LUHMES (cell line): ENCODE data around the genes CFTR, CPED1, TAS2R16 and IQUB.

DNA sequence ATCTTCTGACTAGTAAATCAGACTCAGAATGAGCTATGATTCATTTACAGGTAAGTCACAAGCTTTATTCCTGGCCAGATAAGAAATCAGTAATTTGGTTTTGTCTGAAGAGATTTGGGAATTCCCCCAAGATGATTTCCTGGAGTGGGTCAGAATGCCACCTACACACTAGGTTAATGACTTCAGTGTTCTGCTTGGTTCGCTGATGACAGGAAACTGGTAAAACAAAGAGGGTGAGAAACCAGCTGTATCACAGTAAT, 8.2 kb upstream of the ASZ1 start:
- PRO-cap = no peak

- PRO-cap = no peak
Measured at GRCh38 chr7:117479261-117480398, at the start of gene CFTR. TSS of gene CFTR (plus strand) at chr7:117480025.

DNA sequence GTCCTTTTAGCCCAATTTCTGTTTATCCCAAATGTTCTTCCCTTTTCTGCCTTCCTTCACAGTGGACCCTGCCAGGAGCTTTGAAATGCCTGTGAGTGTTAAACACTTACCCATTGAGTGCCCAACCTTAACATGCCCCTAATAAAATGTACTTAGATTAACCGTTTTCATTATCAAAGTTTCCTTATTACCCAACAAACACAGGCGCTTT, 176.9 kb downstream of the CFTR start:
- PRO-cap = no peak

DNA sequence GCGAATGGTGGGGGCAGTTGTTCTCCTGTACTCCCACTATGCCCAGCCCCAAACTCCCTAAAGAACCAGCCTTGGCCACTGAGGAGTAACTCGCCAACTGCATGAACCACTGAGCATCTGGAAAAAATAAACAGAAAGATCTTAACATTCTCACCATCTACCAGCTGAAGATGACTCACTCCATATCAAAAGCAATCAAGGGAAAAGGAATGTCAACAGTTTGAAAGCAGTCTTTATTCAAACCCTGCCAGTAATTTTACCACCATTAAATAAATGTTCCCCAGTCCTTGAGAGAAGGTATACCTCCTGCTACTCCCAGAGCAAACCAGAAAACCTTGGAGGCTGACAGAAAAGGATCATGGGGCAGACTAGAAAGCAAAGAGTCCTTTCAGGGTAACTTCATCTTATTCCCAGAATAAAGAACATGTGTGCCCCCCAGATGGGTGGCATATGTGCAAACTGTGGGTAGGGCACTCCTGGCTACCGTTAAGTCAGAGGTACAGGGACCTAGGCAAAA, 45.3 kb downstream of the CTTNBP2 start:
- PRO-cap = no peak

DNA sequence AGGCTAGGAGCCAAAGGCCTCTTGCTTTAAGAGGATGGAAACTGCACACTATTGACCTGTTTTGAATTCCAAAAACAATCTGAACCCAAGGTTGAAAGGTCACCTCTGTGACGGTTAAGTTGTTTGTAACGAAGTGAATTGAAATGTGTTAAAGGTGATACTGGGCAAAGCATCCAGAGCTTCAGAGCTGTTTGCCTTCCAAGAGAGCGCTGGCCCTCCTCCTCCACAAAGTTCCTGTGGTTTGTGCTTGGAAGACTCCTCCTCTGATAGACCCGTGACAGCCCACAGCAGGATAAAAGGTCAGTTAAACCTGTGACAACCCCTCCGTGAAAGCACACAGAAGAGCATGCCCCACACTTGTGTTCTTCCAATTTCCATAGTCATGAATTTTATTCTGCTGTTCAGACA, 133.8 kb upstream of the CTTNBP2 start:
- PRO-cap = no peak

DNA sequence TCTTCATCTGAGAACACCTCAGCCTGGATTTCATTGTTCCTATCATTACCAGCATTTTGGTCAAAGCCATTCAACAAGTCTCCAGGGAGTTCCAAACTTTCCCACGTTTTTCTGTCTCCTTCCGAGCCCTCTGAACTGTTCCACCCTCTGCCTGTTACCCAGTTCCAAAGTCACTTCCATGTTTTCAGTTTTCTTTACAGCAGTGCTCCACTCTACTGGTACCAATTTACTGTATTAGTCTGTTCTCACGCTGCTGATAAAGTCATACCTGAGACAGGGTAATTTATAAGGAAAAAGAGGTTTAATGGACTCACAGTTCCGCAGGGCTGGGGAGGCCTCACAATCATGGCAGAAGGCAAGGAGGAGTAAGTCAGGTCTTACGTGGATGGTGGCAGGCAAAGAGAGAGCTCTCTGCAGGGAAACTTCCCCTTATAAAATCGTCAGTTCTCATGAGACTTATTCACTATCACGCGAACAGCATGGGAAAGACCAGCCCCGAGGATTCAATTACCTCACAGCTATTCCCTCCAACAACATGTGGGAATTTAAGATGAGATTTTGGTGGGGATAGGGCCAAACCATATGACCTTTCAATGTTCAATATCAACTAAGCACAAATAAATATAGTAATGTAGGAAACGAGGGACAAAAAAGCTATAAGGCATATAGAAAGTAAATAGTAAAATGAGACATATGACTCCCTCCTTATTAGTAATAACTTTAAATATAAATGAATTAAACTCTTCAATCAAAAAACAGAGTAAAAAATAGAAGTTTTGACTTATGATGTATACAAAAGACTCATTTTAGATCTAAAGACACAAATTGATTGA, 559.4 kb upstream of the KCND2 start:
- PRO-cap = no peak

DNA sequence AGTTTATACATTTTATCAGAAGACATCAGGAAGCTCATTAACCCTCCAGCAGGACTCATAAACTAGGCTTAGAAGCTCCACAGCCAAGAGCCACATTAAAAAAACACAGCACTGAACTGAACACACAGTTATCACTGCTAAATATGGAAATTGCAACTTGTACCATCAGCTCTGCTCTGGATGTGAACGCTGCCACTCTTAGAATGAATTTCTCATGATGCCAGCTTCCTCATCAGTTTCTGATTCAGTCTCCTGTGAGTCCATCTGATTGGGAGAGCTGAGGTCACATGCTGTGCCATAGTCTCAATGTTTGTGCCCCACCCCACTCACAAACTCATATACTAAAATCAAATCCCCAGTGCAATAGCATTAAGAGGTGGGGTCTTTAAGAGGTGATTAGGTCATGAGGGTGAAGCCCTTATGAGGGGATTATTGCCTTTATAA, 17.1 kb upstream of the ING3 start:
- PRO-cap = no peak

GRCh38 chr7:120988171-120988409, 421 bp upstream of the CPED1 start:
- PRO-cap = no peak

GRCh38 chr7:120988553-120989487, at the start of gene CPED1:
TSS of gene CPED1 (plus strand) at chr7:120988711.
- PRO-cap = no peak

DNA sequence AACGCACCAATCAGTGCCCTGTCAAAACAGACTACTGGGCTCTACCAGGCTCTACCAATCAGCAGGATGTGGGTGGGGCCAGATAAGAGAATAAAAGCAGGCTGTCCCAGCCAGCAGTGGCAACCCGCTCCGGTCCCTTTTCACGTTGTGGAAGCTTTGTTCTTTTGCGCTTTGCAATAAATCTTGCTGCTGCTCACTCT, 72.0 kb downstream of the CPED1 start:
- PRO-cap = no peak

DNA sequence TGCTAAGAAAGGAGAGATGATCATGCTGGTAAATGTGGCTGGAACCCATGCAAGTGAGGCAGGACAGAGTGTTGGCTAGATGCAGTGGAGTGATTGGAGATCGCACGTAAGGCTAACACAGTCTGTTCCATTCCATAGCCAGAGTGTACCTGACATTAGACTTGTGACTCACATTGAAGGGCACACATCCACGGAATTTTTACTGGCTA, 80.8 kb downstream of the CPED1 start:
- PRO-cap = no peak

DNA sequence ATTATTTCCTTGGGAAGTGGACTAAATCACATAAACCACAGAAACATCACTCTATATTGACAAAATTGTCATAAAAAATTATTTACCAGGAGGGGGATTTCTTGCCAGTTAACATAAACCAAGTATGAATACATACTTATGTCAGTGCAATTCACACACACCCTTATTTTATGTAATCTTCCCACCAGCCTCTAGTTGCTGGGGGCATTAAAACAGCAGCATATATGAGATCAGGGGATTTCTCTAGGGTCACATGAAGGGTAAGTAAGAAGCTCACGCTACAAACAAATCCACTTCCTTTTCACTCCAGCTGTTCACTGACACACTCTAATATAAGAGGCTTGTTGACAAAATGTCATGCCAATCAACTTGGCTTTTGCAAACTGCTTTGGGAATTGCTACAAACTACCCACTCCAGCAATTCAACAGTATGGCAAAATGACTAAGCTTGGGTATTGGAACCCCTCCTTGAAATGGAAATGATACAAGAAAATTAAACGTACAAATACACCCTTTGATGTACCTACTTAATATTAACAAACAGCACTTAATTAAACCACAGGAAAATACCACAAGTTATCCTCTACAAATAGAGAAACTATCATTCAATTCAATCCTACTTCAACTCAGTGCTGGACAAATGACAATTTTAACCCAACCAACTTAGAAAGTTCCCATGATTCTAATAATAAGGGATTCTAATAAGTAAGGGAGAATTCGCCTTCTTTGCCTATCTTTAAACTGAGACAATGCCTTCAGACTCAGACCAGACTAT, 10.2 kb downstream of the FAM3C start:
- PRO-cap = no peak

GRCh38 chr7:121714537-121714894, 158.4 kb upstream of the PTPRZ1 start:
- PRO-cap = no peak

GRCh38 chr7:122305325-122306517, 1.2 kb upstream of the FEZF1 start:
- PRO-cap = unidirectional peak, minus-strand start at chr7:122305891

- PRO-cap = no peak
Measured at GRCh38 chr7:122311720-122312348, 7.3 kb upstream of the FEZF1 start.

DNA sequence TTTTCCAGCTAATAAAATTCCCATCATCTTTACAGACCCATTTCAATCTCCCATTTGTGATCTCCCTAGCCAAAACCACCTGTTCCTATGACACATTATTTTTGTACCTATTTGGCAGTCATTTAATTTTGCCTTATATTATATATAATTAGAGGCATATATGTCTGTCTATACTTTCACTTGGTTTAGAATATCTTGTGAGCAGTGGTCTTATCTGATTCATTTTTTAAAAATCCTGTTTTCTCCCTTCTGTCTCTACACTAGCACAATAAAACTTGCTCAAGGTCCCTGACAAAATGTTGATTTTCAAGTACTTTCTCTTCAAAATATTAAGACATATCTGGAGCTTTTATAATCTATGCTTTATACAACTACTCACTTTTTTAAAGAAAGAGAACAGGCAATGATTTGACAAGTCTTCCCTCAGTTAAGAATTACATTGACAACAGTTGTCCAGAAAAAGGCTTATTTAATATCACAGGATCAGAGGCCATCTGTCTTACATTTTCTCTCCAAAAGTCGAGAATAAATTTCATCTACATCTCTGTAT, 8.0 kb upstream of the RNF148 start:
- PRO-cap = no peak

GRCh38 chr7:122995543-122996090, at the start of gene TAS2R16:
TSS of gene TAS2R16 (minus strand) at chr7:122995700.
- PRO-cap = no peak

DNA sequence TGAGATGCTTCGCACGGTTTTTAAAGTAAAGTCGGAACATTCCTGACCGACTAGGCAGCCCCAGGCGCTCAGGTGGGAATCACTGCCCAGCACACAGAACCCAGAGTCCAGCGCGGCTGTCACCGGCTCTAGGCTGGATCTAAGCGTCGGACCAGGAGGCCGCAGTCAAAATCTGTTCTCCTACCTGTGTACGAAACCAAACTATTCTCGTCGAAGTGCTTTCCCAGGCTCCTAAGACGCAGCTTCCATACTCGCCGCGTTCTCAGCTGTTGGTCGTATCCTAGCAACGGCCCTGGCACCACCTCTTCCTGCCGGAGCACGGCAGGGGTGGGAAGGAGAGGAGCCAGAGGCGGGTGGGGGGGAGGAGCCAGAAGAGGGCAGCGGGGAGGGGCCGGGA, at the start of gene IQUB:
Gene IQUB (minus strand): TSS at position 288 of the 397 bp plus-strand sequence.
- PRO-cap = no peak

- PRO-cap = no peak
Measured at GRCh38 chr7:123622453-123623167, 21.0 kb downstream of the ASB15 start.

DNA sequence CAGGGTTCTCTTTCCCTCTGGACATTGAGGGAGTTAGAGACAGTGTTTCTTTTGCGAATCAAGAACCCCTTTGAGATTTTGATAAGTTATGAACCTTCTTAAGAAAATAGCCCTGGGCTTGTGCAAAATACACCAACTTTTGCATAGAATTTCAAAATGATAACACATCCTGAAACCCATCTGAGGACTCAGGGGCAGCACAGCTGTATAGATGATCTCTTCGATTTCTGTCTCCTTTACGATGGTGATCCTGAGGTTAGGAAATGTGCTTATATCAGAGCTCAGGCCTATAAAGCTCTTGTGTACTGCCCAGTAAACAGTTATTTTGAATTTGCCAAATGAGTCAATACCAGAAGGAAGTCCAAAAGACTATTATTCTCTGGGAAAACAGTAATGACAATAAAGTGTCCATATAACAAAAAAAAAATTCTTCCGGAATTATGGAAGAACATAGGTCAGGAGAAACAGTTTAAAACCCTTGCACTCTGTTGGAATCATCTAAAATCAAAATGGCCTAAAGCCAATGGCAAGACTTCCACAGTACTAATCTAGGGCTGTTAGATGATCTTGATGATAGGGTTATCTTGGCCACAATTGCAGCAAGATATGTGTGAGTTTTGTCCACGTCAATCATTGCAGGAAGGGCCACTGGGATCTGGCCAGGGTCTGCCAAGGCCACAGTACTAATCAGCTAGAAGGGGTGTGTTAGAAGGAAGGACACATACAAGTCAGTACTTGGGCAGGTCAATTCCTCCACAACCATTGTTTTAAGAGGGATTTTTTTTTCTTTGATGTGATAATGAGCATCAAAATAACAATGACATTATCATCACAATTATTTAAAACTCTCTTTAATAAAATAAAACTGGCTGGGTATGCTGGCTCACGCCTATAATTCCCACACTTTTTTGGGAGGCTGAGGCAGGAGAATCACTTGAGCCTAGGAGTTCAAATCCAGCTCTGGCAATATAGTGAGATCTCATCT, 1.4 kb downstream of the LMOD2 start:
- PRO-cap = no peak